H7 (cell line): ENCODE data around the genes ATG14 and PELI2.

DNA sequence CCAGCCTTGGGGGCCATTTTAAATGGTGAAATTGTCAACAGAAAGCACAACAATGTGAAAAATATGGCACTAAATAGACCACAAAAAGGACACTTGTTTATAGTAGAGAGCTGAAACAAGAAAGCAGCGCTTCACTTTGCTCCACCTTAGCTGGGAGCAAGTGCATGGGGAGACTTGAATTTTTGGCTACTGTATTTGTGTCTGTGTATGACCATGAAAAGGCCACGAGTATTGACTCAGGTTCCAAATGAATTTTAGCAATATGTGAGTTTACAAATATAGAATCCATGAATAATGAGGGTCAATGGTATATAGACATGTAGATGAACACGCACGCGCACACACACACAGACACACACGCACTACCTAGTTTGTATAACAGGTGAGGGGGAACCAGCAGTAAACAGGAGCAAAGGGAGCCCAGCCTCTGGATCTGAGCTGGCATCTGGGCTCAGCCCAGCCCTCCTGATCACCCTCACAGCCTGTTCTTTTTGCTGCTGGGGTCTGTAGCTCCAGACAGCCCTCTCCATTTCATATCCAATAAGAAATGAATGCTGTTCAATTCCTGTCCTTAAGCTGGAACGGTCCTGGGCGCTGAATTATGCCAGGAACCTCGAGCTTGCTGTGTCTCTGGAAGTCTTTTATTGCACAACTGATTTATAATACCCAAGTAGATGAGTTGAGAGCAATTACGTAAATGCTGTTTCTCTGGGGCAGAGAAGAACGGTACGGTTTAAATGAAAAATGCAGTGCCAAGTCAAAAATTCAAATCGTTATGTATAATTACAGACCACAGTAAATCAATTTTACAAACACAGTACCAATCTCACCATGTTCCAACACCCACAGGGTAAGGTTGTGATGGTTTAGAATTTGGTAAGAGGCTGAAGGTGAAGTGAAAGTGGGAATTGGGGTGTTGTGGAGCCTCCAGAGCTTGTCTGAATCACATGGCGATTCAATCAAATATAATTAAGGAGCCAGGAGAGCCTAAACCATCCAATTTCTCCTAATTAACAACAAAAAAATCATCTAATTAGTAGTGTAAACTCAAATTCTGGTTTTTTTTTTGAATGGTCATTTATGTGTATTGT is 160.9 kb downstream of the SAMD4A start:
- RAMPAGE, long total RNA, result no peak

DNA sequence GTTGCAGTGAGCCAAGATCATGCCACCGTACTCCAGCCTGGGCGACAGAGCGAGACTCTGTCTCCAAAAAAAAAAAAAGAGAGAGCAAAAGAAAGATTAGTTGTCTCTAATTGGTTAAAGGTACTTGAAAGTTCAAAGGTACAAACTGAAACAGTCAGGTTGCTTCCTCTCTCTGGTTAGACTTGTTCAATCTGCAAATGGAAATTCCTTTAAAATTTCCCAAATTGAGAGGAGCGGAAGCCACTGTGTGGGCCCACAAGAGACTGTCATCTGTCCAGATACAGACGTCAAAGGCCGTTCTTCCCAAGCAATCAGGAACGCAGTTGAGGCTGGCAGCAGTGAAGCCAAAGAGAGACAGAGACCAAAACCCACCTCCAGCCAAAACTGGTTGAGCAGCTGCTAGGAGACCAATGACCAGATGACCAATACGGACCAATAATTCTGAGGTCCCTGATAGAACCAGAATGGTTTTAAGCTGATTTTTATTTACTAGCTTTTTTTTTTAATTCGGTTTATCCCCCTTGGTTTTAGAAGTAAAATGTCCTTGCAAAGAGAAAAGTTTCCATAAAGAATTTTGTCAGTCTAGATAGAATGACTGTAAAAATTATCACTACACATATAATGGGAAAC is 63.5 kb downstream of the GCH1 start:
- RAMPAGE, long total RNA, result no peak

DNA sequence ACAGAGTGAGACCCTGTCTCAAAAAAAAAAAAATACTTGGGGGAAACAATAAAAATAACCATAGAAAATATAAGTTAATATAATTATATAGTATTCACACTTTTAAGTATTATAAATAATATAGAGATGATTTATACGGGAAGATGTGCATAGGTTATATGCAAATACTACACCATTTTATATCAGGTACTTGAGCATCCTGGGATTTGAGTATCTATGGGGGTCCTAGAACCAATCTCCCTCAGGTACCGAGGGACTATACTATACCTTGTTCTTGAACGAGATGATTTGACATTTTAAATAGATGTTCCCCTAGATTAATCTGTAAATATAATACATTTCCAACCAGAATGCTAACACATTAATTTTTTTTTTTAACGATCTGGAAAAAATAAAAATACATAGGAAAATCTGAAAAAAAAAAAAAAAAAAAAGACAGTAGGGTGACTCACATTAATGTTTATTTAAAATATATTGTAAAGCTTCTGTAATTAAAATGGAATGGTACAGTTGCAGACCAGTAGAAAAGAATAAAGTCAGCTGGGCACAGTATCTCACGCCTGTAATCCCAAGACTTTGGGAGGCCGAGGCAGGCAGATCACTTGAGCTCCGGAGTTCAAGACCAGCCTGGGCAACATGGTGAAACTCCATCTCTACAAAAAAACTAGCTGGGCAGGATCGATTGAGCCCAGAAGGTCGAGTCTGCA is 7.5 kb downstream of the MAPK1IP1L start:
- RAMPAGE, long total RNA, result no peak

GRCh38 chr14:55127726-55127952 is 1.4 kb upstream of the LGALS3 start:
- RAMPAGE, long total RNA, result no peak

DNA sequence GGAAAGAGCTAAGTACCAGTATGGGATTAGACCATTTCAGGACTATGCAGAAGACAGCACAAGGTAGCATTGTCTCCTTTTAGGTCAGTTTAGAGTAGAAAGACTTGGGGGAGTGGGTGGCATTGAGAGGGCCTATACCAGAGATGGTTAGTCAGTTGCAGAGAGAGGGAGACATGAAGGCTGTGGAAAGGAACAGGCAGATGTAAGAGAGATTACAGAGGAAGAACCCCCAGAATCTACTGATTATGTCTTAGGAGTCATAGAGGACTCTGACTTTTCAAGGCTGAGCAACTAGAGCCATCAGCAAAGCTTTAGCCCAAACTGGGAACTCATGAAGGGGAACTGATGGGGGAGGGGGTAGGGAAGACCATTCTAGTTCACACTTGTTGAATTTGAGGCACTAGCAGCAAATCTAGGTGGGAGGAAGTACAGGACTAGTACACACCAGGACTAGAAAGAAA is 10.0 kb downstream of the LGALS3 start:
- RAMPAGE, long total RNA, result no peak

DNA sequence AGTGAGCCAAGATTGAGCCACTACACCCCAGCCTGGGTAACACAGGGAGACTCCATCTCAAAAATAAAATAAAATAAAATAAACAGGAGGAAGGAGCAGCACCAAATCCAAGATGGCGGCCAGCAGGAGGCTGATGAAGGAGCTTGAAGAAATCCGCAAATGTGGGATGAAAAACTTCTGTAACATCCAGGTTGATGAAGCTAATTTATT is 37.6 kb upstream of the DLGAP5 start:
- RAMPAGE, long total RNA, result no peak

DNA sequence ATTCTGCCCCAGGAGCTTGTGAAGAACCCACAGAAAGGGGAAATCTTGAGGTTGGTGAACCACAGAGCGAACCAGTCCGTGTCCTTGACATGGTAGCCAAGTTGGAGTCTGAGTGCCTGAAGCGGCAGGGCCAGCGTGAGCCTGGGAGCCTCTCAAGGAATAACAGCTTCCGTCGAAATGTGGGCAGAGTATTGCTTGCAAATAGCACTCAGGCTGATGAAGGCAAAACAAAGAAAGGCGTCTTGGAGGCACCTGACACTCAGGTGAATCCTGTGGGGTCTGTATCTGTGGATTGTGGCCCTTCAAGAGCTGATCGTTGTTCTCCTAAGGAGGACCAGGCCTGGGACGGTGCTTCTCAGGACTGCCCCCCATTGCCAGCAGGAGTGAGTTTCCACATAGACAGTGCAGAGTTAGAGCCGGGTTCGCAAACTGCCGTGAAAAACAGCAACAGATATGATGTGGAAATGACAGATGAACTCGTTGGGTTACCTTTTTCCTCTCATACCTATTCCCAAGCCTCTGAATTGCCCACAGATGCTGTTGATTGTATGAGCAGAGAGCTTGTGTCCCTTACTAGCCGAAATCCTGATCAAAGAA is 60.4 kb downstream of the ATG14 start:
- RAMPAGE, long total RNA, result no peak

DNA sequence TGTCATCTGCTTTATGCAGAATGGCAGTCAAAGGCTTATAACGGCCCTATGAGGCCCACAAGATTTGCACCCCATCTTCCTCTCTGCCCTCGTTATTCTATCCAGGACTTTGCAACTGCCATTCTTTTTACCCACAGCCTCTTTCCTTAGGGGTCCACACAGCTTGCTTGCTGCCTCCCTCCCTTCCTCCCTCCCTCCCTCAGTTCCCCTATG is 33.3 kb downstream of the ATG14 start:
- RAMPAGE, long total RNA, result no peak

DNA sequence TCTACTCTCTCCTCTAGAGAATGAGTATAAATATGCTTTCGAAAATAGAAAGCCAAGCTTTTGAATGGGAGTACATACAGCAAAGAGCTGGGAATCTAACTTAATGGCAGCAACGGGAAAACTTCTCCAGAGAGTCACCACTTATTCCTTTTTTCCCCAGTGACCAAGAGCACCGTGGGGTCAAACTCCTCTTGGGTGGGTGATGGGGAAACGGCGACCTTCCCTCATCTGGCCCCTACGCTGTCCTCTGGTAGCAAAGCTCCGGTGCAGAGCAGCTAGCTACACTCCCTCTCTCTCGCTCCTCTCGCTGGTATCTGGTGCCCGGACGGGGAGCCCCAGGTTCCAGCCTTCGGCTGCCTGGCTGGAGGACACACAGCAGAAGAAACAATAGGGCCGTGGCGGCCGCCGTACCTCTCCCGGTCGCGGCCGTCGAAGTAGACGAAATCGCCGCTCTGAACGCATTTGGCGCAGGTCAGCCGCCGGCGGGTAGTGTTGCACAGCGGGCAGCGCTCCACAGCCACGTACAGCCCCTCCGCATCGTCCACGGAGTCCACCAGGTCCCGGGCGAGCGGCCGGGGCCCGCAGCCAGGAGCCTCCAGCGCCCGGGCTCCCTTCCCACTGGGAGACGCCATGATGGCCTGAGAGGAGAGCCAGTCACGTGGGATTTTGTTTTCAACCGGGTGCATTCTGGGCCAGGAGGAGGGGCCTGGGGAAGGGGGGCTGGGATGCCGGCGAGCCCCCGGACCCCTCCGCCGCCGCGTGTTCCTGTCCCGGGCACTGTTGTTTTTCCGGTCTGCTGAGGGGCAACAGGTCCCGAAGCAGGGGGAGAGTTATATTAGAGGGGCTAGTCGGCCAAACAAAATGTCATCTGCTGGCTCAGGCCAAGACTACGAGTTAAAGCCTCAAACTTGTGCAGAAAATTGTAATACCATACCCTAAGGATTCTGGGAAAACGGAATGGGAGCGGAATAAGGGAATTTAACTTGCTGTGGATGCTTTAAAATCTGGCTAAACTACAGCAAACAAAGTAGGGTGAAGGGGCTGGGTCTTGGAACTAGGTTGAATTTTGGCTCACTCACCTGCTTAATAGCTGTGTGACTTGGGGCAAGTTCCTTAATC is at the start of gene ATG14:
ATG14 (minus strand) TSS at position 640 of the 1,119 bp plus-strand sequence.
- RAMPAGE, long total RNA, result start-site peak on the minus strand centred at position 646 of the sequence, 14 bp wide, 181 reads

GRCh38 chr14:55636315-55636818 is 56.4 kb downstream of the KTN1 start:
- RAMPAGE, long total RNA, result no peak

DNA sequence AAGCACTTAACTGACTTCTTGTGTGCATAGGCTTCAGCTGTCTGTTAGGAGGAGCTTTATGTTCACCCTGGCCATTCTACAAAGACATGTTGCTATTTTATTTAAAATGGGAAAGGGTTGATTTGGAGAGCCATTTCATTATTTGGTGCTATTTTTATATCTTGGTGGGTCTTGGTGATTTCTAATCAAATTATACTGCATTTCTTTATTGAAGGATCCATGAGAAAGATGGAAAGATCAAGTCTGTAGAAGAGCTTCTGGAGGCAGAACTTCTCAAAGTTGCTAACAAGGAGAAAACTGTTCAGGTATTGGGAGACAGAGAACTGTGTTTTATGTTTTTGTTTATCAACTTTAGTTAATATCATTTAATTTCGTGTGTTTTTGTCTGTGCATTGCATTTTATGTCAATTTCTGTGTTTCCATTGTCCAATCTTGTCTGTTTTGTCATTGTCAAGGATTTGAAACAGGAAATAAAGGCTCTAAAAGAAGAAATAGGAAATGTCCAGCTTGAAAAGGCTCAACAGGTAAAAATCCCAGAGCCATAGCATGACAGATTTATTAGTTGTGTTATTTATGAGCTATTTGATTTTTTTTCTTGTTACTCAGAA is 70.2 kb downstream of the KTN1 start:
- RAMPAGE, long total RNA, result no peak

DNA sequence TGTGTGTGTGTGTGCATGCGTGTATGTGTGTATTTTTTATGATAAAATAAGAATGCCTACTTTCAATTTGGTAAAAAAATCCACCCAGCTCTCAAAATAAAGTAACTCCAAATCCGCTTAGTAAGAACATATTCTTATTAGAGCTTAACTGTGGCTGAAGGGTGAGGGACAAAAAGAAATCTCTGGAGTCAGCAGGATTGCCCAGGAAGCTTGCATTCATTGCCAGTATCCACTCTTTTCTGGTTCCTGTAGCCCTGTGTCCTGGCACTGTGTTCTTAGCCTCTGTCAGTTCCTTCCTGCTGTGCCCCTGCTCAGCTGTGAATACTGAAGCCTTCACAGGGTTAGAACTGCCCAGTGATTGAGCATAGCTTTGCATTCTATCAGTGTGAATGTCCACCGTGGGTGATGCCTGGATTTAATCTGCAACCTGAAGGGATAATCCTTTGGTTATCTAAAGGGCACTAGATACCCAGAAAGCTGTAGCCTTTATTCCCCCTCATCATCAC is 266.9 kb upstream of the PELI2 start:
- RAMPAGE, long total RNA, result no peak

- RAMPAGE, long total RNA, result no peak
Observed at GRCh38 chr14:56004691-56005681, 113.2 kb upstream of the PELI2 start.

DNA sequence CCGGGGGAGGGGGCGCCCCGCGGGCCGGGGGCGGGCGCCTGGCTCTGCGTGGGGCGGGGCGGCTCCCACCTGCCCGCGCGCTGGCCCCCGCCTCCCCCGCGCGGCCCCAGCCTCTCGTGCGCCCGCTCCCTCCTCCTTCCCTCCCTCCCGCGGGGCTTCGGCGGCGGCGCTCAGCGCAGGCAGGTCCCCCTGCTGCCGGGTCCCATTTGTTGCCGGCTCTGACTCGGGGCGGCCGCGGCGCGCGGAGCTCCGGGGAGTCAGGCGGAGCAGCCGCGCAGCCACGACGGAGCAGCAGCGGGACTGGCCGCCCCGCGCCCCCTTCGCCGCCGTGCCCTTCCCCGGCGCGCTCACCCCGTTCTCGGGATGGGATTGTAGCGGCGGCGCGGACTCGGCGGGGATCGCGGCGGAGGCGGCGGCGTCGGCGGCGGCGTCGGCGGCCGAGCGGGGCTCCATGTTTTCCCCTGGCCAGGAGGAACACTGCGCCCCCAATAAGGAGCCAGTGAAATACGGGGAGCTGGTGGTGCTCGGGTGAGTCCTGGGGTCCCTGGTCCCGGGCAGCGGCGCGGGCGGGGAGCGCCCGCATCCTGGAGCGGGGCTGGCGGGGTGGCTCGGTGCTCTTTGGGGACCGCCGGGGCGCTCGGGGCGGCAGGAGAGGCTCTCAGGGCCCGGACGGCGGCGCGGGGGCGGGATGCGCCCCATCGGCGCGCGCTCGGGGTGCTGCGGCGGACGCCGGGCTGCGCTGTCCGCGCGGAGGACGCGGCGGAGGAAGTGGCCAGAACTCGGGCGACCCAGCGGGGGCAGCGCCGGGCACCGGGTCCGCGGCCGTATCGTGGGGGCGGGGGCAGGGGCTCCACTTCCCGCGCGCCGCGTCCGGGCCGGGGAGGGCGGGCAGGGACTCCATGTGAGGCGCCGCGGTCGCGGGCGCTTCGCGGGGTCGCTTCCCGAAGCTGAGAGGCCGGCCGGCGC is at the start of gene PELI2:
PELI2 (plus strand) TSS at position 202 of the 966 bp plus-strand sequence.
- RAMPAGE, long total RNA, result no peak

GRCh38 chr14:56148588-56148894 is 30.3 kb downstream of the PELI2 start:
- RAMPAGE, long total RNA, result no peak

GRCh38 chr14:56219761-56220755 is 101.8 kb downstream of the PELI2 start:
- RAMPAGE, long total RNA, result no peak

DNA sequence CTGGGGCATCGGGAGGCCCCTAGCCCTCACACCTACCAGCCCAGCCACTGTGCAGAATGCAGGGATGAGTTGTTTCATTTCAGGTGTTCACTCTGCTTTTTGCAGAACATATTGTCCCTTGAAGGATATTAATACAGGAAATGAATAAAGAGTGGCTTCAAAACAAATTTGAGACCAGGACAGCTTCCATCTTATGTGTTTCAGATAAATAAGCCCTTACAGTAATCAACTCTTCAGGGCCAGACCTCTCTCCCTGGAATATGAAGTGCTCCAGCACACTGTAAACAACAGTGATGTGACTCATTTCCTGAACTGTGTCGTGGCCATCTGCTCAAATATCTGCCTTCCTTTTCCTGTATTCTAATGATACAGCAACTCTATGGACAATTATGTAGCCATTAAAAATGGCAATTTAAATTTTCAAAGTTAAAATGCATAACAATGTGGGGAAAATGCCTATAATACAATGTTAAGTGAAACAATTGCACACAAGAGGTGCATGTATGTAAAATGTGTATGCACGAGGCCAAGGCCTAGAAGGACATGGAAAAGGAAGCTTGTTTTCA is 215.4 kb downstream of the PELI2 start:
- RAMPAGE, long total RNA, result no peak

- RAMPAGE, long total RNA, result no peak
Observed at GRCh38 chr14:56378289-56378883, 201.2 kb upstream of the TMEM260 start.

- RAMPAGE, long total RNA, result no peak
Observed at GRCh38 chr14:56580405-56581506, 1.2 kb downstream of the TMEM260 start.

DNA sequence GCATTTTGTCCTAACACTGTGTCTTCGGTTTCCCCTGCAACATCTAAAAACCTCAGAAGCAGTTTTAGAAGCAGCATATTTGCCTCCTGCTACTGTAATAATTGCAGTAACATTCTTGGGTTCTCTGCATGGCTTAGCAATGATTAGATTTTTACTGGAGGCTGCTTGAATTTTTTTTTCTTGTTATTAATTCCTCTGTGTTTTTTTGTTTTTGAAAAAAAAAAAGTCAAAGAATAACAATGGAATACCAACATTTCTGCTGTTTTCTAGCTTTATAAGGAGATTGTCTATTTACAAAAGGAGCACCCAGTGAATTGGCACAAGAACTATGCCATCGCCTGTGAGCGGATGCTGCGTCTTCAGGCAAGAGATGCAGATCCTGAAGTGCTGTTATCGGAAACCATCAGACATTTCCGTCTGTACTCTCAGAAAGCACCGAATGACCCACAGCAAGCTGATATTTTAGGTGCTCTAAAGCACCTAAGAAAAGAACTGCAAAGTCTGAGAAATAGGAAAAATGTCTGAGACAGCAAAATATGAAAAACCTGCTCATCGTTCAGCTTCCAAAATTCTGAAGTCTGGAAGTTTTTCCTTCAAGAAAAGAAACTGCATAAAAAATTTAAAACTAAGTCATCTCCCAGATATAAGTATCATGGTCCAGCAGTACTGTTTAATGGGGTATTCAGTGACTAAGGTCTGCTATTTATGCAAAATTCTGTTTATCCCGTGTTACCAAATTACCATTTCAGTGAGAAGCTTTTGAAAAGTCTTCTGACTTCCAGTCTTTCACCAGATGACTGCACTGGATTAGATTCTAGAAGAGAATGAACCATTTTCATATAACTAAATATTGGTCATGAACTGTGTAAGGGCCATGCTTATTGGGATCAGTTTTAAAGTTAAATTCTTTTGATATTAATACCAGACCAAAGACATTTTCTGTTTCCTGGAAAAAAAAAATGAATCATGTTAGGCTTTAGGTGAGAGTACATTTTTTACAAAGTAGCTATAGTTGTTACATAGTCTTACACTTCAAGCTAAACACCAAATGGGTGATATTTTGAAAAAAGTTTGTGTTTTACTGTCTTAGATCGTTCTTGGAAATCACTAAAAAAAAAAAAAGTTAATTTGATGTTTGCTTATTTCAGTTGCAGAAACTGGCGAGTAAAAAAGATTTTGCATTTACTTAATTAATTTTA is 67.8 kb downstream of the TMEM260 start:
- RAMPAGE, long total RNA, result no peak